Ascending aorta (tissue), 1 donor: Measurements from ENCODE around the genes C2CD2, ZBTB21 and UMODL1.

DNA sequence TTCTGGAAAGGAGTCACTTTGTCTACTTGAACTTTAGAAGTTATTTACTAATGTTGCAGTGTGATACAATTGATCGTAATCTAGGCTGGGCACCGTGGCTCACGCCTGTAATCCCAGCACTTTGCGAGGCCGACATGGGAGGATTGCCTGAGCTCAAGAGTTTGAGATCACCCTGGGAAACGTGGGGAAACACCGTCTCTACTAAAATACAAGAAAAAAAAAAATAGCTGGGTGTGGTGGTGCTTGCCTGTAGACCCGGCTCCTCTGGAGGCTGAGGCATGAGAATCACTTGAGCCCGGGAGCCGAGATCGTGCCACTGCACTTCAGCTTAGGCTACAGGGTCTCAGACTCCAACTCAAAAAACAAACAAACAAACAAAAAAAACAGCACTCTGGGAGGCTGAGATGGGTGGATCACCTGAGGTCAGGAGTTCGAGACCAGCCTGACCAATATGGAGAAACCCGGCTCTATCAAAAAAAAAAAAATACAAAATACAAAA, 57.7 kb upstream of the TMPRSS2 start:
- PRO-cap = no peak

DNA sequence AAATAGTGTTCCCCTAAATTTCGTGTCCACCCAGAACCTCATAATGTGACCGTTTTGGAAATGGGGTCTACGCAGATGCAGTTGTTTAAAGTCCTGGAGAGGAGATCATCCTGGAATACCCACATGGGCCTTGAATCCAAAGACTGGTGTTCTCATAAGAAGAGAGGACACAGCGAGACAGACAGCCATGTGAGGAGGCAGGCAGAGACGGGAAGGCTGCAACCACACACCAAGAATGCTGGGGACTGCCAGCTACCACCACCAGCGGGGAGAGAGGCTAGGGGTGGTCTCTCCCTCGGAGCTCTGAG, 99.1 kb upstream of the TMPRSS2 start:
- PRO-cap = no peak

DNA sequence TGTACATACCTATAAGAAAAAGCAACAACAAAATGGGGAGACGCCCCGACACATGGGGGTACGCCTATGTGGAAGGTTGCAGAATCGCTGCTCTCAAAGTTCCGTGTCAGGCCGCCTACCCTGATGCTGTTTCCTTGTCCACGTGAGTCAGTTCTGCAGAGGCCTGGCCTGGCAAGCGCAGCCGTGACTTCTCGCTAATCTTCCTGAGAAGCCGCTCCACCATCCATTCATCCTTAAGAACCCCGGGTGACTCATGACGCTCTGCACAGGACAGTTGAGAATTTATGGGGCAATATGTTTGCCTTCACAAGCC, 122.2 kb upstream of the TMPRSS2 start:
- PRO-cap = no peak

GRCh38 chr21:41706083-41706549, 60.7 kb downstream of the RIPK4 start:
- PRO-cap = no peak

DNA sequence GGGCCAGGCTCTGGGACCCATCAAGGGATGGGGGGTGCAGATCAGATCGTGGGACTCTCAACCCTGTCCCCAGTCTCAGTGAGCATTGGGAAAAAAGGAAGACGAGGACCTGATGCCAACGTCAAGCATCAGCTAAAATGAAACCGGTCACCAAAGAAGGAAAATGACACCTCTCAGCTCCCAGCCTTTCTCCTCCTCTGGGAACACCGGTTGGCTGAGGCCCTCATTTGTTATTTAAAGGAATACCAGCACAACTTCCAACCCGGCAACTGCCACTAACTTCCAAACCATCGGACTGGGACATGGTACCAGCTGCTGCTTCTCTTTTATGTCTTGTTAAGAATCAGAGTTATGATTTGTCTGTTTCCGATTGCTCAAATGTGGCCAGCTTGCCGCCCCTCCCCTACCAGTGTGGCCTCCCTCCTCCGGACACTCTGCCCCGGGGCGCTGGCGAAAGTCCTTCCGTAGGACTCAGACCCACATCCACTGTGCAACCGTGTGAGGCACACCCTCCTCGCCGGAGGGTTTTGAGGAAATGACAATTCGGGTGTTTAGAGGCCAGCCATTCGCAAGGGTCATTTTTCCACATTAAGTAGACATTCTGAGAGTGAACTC, 5.7 kb downstream of the RIPK4 start:
- PRO-cap = no peak

DNA sequence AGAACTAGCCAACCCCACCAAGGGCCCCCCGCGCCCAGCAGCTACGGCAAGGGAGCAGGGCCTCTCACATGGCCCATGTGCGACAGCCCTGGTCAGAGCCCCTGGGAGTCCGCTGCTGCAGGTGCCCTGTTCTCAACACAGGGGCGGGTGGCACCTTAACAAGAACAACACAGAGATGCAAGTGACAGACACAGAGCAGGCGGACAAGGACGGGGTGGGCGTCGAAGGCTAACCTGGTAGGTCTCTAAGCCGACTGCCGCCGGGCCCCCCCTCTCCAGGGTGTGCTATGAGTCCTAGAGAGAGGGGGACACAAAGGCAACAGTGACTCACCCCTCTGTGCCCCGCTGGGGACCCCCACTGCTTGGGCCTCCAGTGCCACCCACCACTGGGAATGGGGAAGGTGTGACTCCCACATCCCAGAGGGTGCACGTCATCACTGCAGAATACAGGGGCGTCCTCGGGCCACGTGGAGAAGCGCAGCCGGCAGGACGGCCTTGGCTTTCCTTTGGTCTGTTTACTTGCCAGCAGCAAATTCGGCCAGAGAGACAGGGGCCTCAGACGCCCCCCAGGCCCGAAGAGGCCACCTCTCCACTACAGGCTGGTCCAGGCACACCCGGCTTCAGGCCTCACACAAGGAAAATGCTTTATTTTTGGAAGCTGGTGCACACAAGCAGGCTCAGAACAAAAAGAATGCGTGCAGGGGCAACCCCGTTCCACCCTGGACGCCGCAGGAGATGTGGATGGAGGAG, 44.7 kb downstream of the PRDM15 start:
- PRO-cap = no peak

- PRO-cap = no peak
These were observed 20.0 kb upstream of the PRDM15 start for GRCh38 chr21:41898989-41899727.

GRCh38 chr21:41953577-41954805, at the start of gene C2CD2:
Gene C2CD2 (minus strand): TSS chr21:41954018.
- PRO-cap = unidirectional peak, minus-strand start at chr21:41953996

DNA sequence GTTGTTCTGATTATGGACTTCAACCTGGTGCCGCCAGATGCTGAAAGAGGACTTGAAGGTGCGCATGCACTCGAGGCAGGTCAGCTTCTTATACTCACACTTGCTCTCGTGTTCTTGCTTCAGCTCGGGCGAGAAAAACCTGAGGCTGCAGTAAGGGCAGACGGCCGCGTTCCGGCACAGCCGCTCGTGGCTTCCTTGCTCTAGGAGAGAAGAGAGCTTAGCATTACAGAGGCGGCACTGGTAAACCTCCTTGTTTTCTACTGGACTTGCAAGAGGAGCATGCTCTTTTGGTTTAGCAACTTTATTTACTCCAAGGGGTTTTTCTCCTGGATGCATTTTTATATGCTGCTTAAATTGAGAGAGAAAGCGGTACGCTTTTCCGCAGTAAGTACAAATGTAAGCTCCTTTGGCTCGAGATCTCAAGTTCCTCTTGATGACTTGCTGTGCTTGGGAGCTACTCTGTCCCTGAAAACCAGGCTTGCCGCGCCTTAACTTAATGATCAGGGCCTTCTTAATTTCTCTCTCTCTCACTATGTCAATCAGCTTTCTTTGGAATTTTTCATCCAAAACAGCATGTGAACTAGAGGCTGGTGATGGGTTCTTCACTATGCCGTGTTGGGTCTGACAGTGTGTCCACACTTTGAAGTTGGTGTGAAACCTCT, 18.3 kb downstream of the ZBTB21 start:
- PRO-cap = no peak

DNA sequence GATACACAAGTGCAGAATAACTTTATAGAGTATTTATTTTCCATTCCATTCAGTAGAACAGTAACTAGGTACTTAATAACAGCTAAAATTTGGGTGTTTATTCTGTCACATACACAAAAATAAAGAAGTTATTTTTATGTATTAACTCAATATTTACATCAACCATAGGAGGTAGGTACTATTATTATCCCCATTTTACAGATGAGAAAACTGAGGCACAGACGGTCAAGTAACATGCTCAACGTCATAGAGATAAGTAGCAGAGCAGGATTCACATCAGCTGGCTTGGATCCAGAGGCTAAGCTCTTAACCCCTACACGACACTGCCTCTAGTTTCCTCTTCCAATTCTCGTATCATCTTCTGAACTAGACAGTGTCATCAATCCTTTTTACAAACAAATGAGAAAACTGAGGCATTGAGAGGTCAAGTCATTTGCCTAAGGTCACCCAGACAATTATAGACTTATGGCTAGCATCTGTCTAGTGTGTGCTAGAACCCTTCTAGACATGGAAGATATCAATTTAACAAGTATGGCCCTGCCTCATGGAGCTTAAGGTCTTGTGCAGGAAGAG, 9.2 kb downstream of the ZBTB21 start:
- PRO-cap = no peak

- PRO-cap = no peak
These were observed 6.9 kb downstream of the ZBTB21 start for GRCh38 chr21:42003255-42003621.

- PRO-cap = no peak
These were observed 984 bp downstream of the ZBTB21 start for GRCh38 chr21:42008956-42009795.

DNA sequence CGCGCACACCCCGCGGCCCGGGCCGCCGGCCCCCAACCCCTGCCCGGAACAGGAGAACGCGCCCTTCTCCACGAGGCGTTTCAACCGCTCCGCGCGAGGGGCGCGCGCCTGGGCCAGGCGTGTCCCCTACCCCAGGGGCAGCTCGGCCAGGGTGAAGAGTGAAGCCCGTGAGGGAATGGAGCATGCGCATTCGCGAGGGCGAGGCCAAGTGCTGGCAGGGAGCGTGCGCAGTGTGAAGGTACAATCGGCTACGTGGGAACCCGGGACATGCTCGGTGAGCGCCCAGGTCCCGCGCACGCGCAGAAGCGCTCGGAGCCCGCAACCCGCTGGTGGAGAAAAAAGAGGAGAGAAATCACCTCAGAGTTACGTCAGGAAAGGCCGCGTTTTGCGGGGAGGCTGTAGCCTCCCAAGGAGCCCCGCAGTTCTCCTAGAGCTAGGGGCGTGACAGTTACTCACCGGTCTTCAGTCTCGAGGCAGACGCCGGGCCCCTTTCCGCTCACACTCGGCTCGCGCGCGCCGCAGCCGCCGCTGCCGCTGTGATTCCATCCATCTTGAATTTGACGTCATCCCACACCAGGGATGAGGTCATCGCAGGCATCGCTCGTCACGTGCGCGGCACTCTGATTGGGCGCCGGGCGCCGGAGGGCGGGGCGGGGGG, at the start of gene ZBTB21:
Gene ZBTB21 (minus strand): TSS at position 565 of the 658 bp plus-strand sequence.
- PRO-cap = bidirectional peak, plus-strand start at position 243 of the sequence, minus-strand start at position 148 of the sequence; bidirectional peak, plus-strand start outside the sequence, minus-strand start at position 553 of the sequence

- PRO-cap = bidirectional peak, plus-strand start at chr21:42048526, minus-strand start at chr21:42048210
These were observed 22.9 kb upstream of the UMODL1 start for GRCh38 chr21:42047964-42048911.

- PRO-cap = no peak
These were observed at the start of gene UMODL1 for GRCh38 chr21:42071085-42071469. Gene UMODL1 (plus strand): TSS chr21:42071317.

- PRO-cap = no peak
These were observed 18.2 kb downstream of the UMODL1 start for GRCh38 chr21:42089117-42089827.

GRCh38 chr21:42156951-42157612, 61.9 kb upstream of the ABCG1 start:
- PRO-cap = no peak

DNA sequence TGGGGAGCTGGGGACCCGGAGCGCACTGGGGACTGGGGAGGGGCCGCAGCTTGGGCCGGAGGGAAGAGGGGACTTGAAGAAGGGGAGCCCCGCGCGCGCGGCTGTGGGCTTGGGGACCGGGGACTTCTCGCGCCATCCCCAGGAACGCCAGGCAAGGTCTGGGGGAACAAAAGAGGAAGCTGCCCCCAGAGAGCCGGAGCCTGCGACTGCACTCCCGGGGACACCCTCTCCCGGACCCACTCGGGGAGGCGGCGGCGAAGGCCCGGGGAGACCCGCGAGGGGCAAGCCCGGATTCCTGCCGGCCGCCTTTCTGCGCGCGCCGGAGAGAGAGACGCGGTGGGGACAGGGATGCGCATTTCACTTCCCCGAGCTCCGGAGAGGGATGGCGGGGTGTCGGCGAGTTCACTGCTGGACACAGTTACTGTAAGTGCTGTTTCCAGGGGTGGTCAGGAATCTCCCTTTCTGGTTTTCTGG, 721 bp downstream of the ABCG1 start:
- PRO-cap = no peak

- PRO-cap = no peak
These were observed 13.6 kb downstream of the ABCG1 start for GRCh38 chr21:42232501-42232899.

- PRO-cap = no peak
These were observed 45.8 kb downstream of the TFF3 start for GRCh38 chr21:42269392-42269770.